Stomach (tissue), 7 donors: ENCODE measurements around a stretch of chr15.

DNA sequence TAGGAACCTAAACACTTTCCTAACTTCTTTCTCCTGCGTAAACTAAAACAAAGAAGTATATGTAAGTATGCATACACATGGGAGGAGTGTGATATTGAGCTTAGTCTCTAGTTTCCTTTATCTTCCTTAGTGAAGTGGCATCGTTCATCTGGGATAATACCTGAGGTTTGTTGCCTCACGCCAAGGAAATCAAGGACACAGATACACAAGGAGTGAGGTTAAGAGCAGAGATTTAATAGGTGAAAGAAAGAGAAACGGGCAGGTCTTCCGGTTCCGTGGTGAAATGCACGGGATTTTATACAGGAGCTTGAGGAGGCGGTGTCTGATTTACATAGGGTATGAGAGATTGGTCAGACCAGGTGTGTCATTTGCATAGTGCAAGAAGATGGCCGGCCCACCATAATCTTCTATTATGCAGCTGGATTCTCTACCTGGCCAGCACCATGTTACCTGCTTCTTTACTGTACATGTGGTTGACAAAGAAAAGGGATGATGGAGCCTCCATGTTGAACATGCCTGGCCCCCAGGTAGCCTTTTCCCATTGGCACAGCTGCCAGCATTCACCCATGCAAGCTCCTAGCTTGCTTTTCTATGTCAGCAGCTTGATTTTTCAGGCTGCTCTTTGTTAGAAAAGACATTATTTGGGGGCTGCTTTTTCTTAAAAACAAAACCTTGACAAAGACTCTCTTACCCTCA lies 17.3 kb downstream of the ARRDC4 start:
- PRO-cap = no peak
- RAMPAGE, long total RNA, 5 experiments = no peak in any of the 5 experiments
- RRBS = 0% methylated on average over 4 of the region's 9 CpGs

- PRO-cap = no peak
- RAMPAGE, long total RNA, 5 experiments = no peak in any of the 5 experiments
- RRBS = no CpG with 5 or more reads among the region's 4 CpGs
These were observed 18.2 kb downstream of the ARRDC4 start for GRCh38 chr15:97978579-97979159.

- PRO-cap = no peak
- RAMPAGE, long total RNA, 5 experiments = no peak in any of the 5 experiments
- RRBS = no CpG with 5 or more reads among the region's 11 CpGs
These were observed 227.5 kb upstream of the IGF1R start for GRCh38 chr15:98420768-98421233.

GRCh38 chr15:98646931-98647841 lies 1.2 kb upstream of the IGF1R start:
- PRO-cap = no peak
- RAMPAGE, long total RNA, 5 experiments = no peak in any of the 5 experiments
- RRBS = 2% methylated on average over 49 of the region's 85 CpGs

GRCh38 chr15:98660765-98661140 lies 12.4 kb downstream of the IGF1R start:
- PRO-cap = no peak
- RAMPAGE, long total RNA, 5 experiments = start-site peak on the plus strand in 3 of 5 experiments, at chr15:98660874-98661133 at its widest, 8 to 22 reads per replicate
- RRBS = no CpG with 5 or more reads among the region's 4 CpGs

GRCh38 chr15:98683065-98683867 lies 34.9 kb downstream of the IGF1R start:
- PRO-cap = no peak
- RAMPAGE, long total RNA, 5 experiments = start-site peak on the plus strand in 1 of 5 experiments, at chr15:98682985-98683364 at its widest, 9 reads per replicate
- RRBS = no CpG with 5 or more reads among the region's 10 CpGs

- PRO-cap = no peak
- RAMPAGE, long total RNA, 5 experiments = start-site peak on the plus strand in 1 of 5 experiments, at chr15:98707709-98708074 at its widest, 48 reads per replicate
- RRBS = no CpG with 5 or more reads among the region's 28 CpGs
These were observed 59.4 kb downstream of the IGF1R start for GRCh38 chr15:98707605-98708344.

DNA sequence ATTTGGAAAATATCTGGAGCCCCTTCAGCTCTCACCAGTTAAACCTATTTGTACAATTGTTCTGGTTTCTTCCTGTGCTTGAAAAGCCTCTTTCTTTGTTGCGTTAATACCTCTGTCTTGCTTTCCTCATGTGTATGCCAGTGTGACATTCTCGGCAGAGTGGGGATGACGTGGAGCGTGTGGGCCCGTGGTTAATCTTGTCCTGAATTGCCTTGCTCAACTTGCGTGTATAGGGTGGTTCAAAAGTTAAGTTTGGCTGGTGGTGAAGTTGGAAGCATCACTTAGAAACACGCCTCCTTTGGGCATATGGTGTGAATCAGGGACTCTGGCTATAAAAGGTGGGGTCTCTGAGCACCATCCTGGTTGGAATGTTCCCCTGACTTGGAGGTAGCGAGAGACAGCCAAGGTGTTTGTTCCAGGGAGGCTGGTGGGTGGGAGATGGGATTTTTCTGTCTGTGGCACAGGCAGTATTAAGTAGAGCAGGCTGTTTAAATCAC lies 67.1 kb downstream of the IGF1R start:
- PRO-cap = no peak
- RAMPAGE, long total RNA, 5 experiments = no peak in any of the 5 experiments
- RRBS = no CpG with 5 or more reads among the region's 8 CpGs

- PRO-cap = bidirectional peak, plus-strand start at chr15:98727794, minus-strand start at chr15:98727724
- RAMPAGE, long total RNA, 5 experiments = start-site peak on the plus strand in 1 of 5 experiments, at chr15:98727266-98728056 at its widest, 13 reads per replicate
- RRBS = 6% methylated on average over 10 of the region's 19 CpGs
These were observed 79.2 kb downstream of the IGF1R start for GRCh38 chr15:98727304-98728217.

DNA sequence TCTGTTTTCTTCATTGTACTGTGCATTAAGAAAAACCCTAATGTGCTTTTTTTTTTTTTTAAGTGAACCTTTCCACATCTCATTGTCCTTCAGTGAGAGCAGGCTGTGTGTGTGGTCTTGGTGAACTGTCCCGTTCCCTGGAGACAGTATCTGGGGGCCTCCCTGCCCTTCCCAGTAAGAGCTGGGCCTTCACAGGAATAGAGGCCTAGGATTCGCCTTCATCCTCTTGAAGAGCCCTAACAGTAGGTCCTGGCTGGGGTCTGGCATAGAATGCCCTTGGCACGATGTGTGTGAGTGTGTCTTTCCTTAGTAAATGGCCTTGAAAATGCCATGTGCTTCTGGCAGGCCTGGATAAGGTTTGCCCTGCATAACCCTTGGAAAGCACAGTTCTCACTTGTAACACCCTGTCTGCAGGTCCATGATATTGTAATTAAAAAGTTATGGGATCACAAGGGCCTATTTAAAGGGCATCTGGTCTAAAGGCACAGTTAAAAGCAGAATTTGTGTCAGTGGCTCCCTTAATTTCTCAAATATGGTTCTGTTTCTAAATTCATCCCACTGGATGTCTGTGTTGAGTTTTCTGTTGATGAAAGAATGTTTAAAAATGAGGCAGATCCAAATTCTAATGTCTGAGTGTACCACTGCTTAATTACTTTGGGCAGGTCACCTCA lies 81.3 kb downstream of the IGF1R start:
- PRO-cap = no peak
- RAMPAGE, long total RNA, 5 experiments = no peak in any of the 5 experiments
- RRBS = no CpG with 5 or more reads among the region's 3 CpGs

GRCh38 chr15:98797988-98798792 lies 149.9 kb downstream of the IGF1R start:
- PRO-cap = no peak
- RAMPAGE, long total RNA, 5 experiments = start-site peak on the plus strand in 3 of 5 experiments, at chr15:98798249-98798772 at its widest, 5 to 16 reads per replicate
- RRBS = no CpG with 5 or more reads among the region's 13 CpGs

GRCh38 chr15:98814991-98815977 lies 166.9 kb downstream of the IGF1R start:
- PRO-cap = no peak
- RAMPAGE, long total RNA, 5 experiments = no peak in any of the 5 experiments
- RRBS = no CpG with 5 or more reads among the region's 9 CpGs

- PRO-cap = no peak
- RAMPAGE, long total RNA, 5 experiments = no peak in any of the 5 experiments
- RRBS = no CpG with 5 or more reads among the region's 7 CpGs
These were observed 164.5 kb downstream of the PGPEP1L start for GRCh38 chr15:98843026-98843488.

GRCh38 chr15:98847155-98848148 lies 160.1 kb downstream of the PGPEP1L start:
- PRO-cap = no peak
- RAMPAGE, long total RNA, 5 experiments = start-site peak on the plus strand in 1 of 5 experiments, at chr15:98847499-98847731 at its widest, 7 reads per replicate
- RRBS = 80% methylated on average over 1 of the region's 15 CpGs

DNA sequence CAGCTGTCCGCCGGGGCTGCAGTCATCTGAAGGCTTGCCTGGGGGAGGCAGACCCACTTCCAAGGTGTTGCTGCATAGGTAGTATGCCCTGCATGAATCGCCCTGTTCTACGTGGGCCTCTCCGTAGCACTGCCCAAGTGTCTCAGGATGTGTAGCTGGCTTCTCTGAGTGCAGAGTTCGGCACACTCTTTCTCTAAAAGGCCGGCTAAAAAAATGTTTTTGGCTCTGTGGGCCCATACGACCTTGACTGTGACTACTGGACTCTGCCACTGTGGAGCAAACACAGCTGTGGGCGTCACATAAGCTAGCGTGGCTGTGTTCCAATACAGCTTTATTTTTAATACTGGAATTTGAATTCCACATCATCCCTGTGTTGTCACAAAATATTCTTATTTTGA lies 56.0 kb downstream of the PGPEP1L start:
- PRO-cap = no peak
- RAMPAGE, long total RNA, 5 experiments = no peak in any of the 5 experiments
- RRBS = no CpG with 5 or more reads among the region's 10 CpGs

GRCh38 chr15:98953335-98953723 lies 54.3 kb downstream of the PGPEP1L start:
- PRO-cap = no peak
- RAMPAGE, long total RNA, 5 experiments = no peak in any of the 5 experiments
- RRBS = no CpG with 5 or more reads among the region's 11 CpGs

- PRO-cap = no peak
- RAMPAGE, long total RNA, 5 experiments = no peak in any of the 5 experiments
- RRBS = no CpG with 5 or more reads among the region's 5 CpGs
These were observed 6.9 kb upstream of the SYNM start for GRCh38 chr15:99097954-99098387.

GRCh38 chr15:99105397-99106420 lies 829 bp downstream of the SYNM start:
- PRO-cap = unidirectional peak, plus-strand start at chr15:99105857; bidirectional peak, plus-strand start at chr15:99106184, minus-strand start at chr15:99106191; bidirectional peak, plus-strand start at chr15:99106541, minus-strand start at chr15:99106238
- RAMPAGE, long total RNA, 5 experiments = no peak in any of the 5 experiments
- RRBS = 7% methylated on average over 16 of the region's 135 CpGs

DNA sequence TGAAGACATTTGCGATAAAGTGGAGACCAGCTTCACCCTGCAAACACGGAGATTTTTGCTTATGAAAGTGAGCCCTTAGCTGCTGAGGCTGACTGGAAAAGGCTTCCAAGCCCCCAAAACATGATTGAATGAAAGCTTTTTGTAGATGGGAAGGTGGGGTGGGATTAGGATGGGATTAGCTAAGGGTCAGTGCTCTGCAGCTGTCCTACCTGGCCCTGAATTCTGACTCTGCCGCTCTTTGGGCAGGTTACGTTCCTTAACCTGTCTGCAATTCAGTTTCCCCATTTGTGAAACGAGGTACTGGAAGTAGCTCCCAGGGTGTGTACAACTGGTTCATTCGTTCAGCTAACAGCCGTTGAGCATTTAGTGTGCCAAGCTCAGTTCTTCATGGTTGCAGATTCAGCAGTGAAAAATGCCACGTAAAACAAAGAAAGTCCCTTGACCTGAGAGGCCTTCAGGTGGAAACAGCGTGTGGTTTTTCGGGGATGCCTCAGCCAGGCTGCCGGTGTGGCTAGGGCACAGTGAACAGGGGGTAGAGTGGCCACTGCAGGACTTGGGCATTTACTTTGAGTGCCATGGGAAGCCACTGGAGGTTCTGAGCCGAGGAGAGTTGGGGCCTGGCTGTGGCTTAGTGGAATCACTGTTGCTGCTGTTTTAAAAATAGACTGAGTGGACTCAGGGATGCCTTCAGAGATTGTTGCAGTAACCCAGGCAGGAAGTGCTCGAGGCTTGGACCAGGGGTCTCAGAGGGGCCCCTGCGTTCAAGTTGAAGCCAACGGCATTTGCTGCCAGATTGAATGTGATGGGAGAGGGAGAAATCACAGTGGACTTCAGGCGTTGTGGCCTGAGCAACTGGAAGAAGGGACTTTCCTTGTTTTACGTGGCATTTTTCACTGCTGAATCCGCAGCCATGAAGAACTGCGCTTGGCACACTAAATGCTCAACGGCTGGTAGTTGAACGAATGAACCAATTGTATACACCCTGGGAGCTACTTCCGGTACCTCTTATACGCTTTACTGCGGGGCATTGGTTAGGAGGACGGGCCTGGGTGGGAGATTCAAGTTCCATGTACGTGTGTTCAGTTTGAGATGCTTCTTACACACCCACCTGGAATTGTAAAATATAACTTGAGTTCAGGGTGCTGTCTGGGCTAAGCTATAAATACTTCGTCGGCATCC lies 4.8 kb downstream of the SYNM start:
- PRO-cap = unidirectional peak, plus-strand start at position 450 of the sequence; unidirectional peak, plus-strand start at position 845 of the sequence; unidirectional peak, plus-strand start at position 1,129 of the sequence
- RAMPAGE, long total RNA, 5 experiments = start-site peak on the plus strand in 1 of 5 experiments, centred at position 538 of the sequence, 6 reads per replicate
- RRBS = no CpG with 5 or more reads among the region's 28 CpGs

- PRO-cap = no peak
- RAMPAGE, long total RNA, 5 experiments = no peak in any of the 5 experiments
- RRBS = 71% methylated on average over 2 of the region's 4 CpGs
These were observed 15.9 kb downstream of the SYNM start for GRCh38 chr15:99120769-99121201.